T47D (cell line): ENCODE data around the genes MTARC2 and HLX.

- RRBS = no CpG with 5 or more reads among the region's 3 CpGs
These were observed 41.0 kb downstream of the RAB3GAP2 start for GRCh38 chr1:220230863-220231980.

DNA sequence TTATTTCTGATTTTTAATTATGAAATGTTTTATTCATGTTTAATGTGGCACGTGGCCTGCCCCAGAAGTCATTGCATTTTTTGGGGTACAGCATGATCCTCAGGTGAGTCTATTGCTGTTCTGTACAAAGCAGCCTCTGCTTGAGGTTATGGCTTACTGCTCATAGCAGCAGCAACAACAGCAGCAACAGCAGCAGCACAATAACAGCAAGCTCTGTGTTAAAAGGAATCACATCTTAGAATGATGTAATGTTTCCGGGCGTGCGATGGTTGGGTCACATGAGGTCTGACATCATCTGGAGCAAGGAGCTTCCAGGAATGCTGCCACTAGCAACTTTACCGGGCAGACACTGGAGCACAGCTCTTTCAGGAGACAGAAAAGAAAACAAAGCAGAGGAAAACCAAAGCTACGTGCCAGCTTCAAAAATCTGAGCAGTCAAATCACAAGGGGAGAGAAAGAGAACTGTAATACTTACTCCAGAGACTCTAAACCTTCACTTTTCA is 28.1 kb upstream of the RAB3GAP2 start:
- RRBS = 2% methylated on average over 4 of the region's 6 CpGs

DNA sequence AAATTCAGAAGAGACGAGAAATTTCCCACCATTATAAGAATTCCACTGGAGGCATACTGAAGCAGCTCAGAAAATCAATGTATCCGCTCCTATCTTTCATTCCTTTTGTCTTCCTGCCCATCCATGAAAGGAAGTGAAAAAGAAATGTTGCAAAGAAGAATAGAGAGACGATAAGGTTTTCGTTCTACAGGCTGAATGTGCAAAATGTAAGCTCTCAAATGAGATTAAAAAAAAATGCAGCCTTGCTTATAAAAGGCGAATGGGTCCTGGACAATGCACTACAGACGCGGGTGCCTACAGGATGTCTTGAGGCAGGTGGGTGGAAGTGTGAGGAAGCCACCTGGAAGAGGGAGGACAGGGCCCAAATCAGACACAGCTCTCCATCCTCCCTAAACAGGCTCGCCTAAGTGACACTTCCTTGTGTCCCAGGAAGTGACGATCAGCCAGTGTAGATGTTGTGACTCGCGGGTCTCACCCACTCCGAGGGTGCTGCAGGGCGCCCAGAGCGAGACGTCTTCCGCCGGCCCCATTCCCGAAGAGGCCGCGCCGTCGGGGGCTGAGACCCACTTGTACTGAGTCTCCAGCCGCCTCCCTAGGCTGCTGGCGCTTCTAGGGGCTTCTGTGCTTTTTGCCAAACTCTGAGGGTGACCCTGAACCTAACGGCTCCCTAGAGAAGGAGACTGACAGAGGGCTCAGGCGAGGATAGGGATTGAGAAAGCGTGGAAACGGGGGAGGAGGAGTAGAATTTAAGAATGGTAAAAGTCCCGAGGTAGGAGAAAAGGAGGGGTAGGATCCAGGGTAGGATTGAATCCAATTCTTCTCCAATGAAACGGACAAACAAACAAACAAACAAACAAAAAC is 715 bp upstream of the MARK1 start:
- RRBS = no CpG with 5 or more reads among the region's 30 CpGs

DNA sequence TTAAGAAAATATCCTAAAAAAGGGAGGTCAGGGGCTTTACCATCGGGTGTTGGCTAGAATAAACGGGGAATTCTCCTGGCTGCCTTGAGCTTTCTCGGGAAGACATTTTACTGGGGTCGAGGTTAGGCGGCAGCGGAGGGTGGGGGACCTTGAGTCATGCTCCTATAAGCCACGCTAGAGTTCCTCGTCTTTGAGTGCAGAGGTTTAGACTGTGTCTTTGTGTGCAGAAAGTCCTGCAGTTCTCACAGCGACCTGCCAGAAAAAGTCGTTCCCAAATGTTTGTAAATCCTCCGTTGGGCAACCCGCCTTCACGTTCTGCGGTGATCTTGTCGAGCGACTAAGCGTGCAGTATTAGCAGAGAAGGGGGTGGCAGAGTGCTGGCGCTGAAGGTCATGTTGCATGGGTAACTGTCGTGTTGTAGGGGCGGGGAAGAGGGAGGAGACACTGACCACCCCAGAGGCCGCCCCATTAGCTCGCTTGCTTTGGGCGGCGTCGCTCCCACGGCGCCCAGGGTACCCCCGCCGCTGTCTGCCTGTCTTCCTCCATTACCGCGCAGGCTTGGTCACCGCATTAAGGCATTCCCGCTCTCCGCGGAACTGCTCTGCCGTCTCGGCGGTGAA is at the start of gene MTARC2:
MTARC2 (plus strand) TSS at position 544 of the 620 bp plus-strand sequence.
- RRBS = no CpG with 5 or more reads among the region's 38 CpGs

GRCh38 chr1:220803958-220804360 is 17.2 kb downstream of the MTARC1 start:
- RRBS = no CpG with 5 or more reads among the region's 5 CpGs

- RRBS = 26% methylated on average over 54 of the region's 106 CpGs
These were observed at the start of gene HLX for GRCh38 chr1:220879270-220880416. Gene HLX (plus strand): TSS chr1:220879443.

DNA sequence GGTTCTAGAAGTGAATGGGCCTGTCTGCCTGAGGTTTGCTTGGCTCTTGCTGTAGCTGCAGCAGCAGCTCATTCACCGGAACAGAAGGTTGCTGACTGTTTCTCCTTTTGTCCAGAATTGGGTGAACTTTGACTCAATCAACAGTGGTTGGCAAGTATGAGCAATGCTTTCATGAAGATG is 82.7 kb downstream of the HLX start:
- RRBS = no CpG with 5 or more reads among the region's 1 CpG

DNA sequence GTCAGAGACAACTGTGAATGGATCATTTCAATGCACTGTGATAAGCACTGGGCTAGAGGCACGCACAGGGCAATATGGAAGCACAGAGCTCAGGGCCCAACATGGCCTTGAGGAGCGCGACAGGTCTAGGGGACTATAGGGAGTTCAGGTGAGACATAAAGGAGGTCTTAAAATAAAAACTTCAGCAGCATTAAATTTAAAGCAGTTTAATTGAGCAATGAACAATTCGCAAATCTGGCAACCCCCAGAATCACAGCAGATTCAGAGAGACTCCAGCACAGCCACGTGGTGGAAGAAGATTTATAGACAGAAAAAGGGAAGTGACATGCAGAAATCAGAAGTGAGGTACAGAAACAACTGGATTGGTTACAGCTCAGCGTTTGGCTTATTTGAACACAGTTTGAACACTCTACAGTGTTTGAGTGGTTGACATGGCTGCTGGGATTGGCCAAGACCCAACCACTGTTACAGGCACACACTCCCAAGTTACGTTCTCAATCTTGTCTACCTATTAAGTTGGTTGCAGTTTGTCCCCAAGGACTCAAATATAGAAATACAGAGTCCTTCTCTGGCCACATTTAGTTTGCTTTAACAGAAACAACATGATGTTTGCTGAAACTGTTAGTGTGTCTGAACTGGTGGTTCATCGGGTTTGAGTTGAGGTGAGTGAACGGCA is 219.8 kb downstream of the HLX start:
- RRBS = no CpG with 5 or more reads among the region's 9 CpGs

DNA sequence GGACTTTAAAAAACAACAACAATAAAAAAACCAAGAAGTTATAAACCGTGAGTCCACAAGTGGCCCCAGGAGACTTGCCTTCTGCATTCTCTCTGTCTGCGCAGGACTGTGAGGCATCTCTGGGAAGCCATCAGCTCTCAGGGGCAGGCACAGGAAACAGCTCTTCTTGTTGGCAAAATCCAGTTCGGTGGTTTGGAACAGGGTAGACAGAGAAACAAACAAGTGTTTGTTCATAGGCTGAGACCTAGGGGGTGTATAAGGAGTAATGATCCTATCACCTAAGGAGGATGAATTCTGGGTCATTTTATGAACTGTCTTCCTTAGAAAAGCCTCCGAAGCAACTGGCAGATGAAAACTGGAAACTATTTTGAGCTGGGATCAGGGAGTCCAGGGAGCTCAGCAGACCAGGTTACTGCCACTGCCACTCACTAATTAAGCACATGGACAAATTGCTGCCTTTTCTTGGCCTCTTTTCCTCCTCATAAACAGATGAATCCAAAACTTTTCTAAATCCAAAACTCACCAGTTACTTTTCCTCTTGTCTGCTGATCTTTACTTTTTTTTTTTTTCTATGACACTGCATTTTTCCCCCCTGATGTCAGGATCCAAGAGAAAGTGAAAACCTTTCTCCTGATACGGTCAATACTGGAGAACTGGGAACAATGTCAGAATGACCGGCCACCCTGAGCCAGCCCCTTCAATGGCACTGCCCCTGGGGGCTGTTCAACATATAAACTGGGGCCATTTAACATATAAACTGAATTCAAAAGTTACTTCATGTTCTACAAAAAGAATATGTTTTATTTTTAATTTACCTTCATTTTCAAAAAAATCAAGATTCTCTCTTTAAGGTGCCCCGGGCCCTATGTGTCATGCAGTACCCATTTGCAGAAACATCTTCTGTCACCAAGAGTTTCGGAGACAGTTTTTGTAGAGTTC is 405.8 kb downstream of the DUSP10 start:
- RRBS = no CpG with 5 or more reads among the region's 8 CpGs

DNA sequence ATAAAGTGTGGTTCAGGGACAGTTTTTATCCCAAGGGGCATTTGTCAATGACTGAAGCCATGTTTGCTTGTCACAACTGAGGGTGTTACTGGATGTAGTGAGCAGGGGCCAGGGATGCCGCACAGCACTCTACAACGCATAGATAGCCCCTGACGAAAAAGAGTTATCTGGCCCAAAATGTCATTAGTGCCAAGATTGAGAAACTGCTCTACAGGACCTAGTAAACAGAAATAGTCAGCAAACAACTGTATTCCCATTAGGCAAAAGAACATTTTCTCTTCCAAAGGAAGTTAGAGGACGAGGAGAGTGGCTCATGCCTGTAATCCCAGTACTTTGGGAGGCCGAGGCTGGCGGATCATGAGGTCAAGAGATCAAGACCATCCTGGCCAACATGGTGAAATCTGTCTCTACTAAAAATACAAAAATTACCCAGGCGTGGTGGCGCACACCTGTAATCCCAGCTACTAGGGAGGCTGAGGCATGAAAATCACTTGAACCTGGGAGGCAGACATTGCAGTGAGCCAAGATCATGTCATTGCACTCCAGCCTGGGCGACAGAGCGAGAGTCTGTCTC is 189.1 kb downstream of the DUSP10 start:
- RRBS = no CpG with 5 or more reads among the region's 10 CpGs

DNA sequence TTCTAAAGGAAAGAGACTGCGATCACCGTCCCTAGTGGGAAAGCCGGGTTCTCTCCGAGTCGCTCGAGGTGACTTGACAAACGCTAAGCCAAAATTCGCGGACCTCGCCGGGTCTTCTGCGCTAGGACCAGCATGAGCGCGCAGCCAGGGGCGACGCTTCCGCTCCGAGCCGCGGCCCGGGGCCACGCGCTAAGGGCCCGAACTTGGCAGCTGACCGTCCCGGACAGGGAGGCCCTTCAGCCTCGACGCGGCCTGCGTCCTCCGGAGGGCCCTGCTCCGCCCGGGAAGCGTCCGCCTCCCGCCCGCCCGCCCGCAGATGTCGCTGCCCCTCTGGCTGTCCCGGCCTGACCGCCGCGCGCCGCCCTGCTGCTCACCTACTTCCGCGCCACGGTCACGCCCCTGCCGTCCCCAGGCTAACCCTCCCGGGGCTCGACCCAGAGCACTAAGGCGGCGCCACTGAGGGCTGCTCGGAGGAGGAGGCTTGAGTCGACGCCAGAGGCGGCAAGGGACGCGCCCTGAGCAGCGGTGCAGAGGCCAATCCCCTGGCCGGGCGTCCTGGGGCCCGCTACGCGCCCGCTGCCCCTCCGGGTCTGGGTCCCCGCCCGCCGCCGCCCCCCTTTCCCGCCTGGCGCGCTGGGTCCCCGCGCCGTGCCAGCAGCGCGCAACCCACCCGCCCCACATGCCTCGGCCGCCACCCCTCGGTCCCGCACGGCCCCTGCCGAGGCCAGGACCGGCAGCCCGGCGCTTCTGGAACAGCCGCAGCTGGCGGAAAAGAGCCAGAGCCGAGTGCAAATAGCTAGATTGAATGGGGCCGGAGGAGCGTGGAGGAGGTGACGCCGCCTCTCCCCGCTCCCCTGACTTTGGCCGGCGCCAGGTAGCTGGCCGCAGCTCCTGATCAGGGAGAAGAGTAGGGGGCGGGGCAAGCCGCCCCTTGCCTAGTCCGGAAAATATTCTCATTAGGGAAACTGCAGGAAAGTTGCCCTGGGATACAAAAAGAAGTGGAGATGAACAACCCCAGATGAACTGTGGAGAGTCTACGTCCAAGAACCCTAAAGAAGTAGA is 1.0 kb upstream of the DUSP10 start:
- RRBS = 1% methylated on average over 71 of the region's 106 CpGs

GRCh38 chr1:221965837-221966392 is 224.0 kb upstream of the DUSP10 start:
- RRBS = no CpG with 5 or more reads among the region's 8 CpGs

- RRBS = no CpG with 5 or more reads among the region's 4 CpGs
These were observed 10.3 kb downstream of the MIA3 start for GRCh38 chr1:222627925-222628774.

DNA sequence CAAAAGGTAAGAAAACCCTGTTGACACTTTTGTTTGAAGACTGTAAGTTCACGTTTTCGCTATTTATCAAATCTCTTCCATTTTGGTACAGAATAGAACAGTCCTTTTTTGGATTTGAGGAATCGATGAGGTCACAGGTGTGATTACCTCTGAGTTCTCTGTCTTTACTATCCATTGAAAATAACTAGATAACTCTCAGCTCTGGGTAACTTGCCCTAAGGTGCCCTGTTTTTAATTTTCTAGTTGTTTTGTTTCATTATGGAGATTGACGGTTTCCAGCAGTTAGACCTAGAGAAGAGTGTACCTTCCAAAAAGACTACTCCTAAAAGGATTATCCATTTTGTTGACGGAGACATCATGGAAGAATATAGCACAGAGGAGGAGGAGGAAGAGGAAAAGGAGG is 9.3 kb downstream of the FAM177B start:
- RRBS = no CpG with 5 or more reads among the region's 5 CpGs

DNA sequence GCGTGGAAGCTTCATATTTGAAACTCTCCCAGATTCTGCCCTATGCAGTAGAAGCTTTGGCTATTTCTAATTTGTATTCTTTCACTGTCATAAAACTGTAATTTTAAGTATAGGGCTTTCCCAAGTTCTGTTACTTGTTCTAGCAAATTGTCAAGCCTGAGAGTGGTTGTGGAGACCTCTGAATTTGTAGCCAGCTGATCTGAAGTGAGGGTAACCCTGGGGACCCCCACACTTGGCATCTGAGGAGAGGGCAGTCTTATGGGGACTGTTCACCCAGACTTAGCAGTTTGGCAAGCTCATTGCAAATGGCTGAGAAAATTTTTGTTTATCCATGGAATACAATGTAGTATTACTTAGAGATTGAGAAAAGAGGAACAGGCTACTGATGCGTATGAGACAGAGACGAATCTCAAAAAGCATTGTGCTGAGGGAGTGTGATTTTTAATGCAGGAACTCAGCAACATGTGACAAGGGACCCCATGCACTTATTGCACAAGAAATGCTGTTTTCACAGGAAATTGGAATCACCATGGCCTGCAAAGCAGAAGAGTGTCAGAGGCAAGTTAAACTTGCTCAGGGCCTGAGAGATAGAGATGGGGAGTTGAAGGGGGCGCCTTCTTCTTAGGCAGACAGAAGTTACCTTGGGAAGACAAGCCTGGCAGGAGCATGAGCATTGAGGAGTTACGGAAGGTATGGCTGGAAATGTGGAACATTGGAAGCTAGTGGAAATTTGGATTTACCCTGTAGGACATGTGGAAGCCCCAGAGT is 32.5 kb upstream of the TLR5 start:
- RRBS = no CpG with 5 or more reads among the region's 5 CpGs

- RRBS = no CpG with 5 or more reads among the region's 8 CpGs
These were observed 34.8 kb upstream of the TLR5 start for GRCh38 chr1:223177736-223178357.

DNA sequence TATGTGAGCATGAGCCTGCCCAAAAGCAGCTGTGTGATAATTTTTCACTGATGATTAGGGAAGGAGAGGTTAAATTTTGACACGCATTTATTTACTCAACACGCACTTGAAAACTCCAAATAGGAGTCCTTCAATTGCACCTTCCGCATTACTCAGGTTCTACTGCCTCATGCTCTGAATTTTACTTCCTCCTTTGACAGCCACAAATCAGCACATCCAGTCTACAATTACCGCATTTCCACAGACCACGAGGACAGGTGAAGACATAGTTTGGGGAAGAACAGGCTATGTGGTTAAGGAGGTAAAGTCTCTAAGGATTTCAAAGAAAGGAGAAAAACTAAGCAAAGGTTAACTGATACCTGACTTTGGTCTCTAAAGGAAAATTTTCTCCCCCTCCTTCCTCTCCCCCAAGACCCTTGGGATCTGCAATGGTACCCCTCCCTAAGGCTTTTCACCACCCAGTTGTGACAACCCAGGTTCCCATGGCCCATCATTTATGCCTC is 2.5 kb downstream of the CAPN8 start:
- RRBS = no CpG with 5 or more reads among the region's 5 CpGs

GRCh38 chr1:223731168-223732013 is 19.1 kb downstream of the CAPN2 start:
- RRBS = no CpG with 5 or more reads among the region's 17 CpGs